SJCRH30 (cell line): ENCODE data around the genes PAFAH1B1, CLUH and OR1R1P.

- RAMPAGE, long total RNA = no peak
Observed at GRCh38 chr17:2057705-2058233, 2.9 kb downstream of the HIC1 start.

DNA sequence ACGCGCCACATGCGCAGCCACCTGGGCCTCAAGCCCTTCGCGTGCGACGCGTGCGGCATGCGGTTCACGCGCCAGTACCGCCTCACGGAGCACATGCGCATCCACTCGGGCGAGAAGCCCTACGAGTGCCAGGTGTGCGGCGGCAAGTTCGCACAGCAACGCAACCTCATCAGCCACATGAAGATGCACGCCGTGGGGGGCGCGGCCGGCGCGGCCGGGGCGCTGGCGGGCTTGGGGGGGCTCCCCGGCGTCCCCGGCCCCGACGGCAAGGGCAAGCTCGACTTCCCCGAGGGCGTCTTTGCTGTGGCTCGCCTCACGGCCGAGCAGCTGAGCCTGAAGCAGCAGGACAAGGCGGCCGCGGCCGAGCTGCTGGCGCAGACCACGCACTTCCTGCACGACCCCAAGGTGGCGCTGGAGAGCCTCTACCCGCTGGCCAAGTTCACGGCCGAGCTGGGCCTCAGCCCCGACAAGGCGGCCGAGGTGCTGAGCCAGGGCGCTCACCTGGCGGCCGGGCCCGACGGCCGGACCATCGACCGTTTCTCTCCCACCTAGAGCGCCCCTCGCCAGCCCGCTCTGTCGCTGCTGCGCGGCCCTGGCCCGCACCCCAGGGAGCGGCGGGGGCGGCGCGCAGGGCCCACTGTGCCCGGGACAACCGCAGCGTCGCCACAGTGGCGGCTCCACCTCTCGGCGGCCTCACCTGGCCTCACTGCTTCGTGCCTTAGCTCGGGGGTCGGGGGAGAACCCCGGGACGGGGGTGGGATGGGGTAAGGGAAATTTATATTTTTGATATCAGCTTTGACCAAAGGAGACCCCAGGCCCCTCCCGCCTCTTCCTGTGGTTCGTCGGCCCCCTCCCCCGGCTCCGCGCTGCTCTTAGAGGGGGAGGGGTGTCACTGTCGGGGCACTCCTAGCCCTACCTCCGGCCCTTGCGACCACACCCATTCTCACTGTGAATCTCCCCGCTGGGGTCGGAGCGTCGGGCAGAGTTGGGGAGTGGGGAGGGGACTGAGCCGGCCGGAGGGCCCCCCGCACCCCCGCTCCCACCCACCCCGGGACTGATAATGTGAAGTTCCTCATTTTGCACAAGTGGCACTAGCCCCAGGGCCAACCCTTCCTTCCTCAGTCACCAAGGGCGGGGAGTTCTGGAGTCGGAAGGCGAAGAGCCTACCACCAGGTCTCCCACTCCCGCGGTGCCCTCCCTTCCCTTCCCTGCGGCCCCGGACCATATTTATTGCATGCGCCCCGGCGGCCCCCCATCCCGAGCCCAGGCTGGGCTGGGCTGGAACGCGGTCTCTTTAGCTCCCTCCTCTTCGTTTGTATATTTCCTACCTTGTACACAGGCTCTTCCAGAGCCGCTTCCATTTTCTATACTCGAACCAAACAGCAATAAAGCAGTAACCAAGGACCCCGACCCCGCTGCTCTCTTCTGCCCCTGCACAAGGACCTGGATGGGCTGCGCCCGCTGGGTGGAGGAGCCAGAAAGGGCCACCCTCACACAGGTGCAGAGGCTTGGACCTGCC, 3.9 kb downstream of the HIC1 start:
- RAMPAGE, long total RNA = no peak

DNA sequence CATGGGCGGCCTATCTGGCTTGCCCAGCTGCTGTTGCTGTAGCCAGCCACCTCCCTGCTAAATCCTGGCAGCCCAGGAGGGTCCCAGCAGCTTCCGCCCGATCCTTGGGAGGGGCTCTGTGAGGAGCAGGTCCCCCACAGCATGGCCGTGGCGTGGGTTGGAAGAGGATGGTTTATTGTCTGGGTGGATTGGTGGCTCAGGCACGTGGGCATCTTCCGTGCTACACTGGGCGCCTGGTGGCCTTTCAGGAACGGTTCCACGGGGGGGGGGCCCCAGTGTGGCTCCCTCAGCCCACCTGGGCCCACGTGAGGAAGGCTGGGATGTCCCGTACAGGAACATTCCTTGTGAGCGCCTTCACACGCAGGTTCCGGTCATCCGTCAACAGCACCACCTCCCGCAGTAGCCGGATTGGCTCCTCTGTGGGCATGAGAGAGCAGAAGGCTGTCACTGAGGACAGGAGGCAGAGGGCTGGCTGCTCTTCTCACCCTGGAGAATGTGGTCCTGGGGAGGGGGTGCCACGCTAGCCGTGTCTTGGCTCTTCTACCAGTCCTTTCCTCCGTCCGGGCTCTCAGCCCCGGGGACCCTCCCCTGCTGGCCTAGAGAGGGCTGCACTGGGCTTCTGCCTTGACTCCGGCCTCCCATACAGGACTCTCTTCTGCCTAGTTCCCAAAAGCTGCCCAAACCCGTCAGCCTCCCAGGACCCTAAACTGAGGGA, 6.5 kb downstream of the HIC1 start:
- RAMPAGE, long total RNA = no peak

DNA sequence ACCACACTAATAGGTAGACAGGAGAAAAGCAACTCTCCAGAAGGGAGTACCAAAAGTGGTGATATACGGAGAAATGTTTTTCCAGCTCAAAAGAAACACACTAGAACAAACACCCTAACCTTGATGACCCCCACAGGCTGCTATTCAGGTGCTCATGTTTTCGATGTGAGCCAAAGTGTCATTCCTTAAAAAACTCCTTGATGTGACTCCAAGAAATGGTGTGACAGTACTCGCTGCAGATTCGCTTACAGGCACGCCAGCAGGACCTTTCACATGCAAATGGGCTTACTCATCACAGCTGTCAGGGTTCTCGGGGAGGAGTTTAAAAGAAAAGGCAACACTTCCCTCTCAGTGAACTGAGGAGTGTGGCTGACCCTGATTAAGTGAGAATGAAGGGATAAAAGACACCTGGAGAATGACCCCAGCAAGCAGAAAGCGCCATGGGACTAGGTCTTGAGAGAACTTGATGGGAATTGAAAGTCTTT, 82.4 kb downstream of the HIC1 start:
- RAMPAGE, long total RNA = no peak

DNA sequence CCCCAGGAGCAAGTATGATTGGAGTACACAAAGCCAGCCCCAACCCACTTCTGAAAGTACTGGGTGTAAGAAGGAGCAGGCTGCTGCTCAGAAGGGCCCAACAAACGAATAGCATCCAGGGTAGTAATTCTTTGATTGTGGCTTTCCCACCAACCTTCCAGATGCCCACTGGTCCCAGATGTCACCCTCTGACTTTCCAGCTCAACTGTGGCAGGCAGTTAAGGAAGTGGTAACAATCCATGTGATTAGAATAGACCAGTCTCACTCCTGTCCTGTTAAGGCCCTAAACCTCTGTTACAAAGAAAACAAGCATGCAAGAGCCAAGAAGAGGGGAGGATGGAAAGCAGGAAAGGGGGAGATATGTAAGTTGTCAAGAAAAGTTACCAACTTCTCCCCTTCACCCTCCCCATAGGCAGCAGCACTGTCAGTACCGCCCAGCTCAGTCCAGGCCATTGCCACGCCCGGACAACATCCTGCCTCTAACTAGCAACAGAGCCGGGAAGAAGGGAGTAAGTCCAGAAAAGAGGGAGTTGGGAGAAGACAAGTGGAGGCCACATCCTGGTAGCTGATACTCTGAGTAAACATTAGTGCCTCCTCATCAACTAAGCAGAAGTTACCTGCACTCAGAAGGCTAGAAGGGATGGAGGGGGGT, 113.7 kb downstream of the SMG6 start:
- RAMPAGE, long total RNA = no peak

DNA sequence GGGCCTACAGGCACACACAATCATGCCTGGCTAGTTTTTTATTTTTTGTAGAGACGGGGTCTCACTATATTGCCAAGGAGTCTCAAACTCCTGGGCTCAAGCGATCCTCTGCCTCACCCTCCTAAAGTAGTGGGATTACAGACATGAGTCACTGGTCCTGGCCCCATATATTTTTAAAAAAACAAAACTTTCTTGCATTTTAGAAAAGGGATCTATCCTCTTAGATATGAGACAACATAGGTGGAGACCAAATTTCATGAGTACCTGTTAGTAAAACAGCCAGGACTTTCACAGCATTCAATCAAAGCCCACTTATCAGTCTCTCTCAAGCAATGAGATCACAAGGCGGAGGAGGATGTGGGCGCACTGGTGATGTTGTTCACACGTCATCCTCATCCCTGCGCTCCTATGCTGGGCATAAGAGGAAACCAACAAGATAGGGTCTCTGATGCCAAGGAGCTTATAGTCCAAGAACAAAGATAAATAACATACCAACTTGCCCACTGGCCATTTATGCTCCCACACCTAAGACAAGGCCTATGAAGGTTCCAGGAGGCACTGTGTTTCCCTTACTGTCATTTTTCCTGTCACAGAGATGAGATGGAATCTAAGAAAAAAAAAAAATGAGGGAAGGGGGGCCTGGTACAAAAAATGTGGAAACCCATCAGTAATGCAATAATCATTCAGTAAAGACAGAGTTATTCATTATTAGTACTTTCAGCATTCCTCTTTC, 52.9 kb downstream of the SMG6 start:
- RAMPAGE, long total RNA = no peak

DNA sequence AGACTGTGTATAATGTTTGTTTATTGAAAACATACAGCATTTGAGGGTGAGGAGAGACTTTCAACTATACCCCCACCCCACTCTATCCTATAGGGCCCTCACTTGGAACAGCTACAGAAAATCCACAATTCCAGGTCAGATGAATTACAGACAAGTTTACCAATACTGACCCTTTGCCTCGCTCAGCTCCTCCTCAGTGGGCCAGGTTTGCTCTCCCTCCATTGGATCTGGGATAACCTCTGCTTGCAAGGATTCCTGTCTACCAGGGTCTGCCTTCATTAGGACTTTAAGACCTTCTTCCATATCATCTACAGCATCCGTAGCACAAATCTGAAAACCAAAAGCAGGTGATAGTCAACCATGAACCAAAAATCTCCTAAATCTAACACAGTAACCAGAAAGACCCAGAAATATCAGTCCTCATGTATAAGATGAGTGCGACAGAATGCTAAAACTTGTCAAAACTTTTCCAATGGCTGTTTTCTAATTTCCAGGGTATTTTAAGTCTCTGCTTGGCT, 2.8 kb downstream of the TSR1 start:
- RAMPAGE, long total RNA = no peak

DNA sequence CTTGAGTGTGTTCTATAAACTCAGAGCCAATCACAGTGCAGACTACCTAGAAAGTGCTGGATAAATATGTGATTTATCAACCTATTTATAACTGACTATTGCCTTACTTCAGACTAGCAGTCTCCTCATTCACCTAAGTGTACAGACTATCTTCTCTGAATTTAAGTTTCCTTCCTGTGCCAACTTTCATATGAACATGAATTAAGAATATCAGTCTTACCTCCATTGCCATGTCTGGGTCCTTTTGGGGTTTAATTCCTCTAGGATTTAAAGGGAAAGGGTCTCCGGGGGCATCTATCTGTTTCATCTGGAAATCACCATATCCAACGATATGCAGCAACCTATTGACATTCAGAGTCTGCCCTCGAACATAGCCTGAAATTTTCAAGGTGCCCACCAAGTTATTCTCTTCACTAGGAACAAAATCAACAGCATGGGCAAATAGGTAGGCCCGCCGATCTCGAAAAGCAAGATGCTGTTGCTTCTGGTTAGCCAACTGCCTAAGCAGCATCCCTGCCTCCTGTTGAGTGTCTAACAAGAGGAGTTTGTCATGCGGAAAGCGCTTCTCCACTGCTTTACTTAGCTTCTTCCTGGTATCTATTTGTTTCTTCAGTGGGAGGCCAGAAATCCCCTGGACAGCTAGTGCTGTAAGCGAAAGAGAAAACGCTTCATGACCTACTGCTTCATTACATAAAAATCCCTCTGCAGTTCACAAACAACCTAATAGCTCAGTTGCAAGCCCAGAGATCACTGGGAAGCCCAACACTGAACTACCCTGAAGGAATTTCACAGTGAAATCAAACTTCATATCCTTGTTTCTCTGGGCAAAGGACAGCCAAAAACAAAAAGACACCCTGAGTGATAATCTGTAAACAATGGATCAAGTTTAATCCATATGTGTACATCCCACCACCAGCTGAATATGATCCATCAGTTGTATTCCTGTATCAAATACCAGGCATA, 1.7 kb downstream of the TSR1 start:
- RAMPAGE, long total RNA = no peak

DNA sequence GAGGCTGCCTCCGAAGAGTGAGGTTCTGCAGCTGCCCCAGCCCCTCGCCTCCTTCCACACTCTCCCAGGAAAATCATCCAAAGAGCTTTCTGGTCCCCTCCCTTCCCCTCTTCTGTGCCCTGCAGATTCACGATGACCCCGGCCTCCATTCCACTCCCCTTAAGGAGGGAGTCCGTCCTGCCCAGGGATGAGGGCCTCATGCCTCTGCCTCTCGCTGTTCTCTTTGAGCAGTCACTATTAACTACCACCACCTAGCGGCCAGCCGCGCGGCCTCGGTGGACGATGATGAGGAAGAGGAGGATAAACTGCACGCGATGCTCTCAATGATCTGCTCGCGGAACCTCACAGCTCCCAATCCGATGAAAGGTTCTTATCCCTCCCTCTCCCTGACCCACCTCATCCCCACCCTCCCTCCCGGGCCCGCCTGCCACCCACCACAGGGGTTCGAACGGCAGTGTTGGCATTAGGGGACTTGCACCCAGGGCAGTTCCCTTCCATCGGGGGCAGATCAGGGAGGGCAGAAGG, 29.8 kb downstream of the SGSM2 start:
- RAMPAGE, long total RNA = no peak

DNA sequence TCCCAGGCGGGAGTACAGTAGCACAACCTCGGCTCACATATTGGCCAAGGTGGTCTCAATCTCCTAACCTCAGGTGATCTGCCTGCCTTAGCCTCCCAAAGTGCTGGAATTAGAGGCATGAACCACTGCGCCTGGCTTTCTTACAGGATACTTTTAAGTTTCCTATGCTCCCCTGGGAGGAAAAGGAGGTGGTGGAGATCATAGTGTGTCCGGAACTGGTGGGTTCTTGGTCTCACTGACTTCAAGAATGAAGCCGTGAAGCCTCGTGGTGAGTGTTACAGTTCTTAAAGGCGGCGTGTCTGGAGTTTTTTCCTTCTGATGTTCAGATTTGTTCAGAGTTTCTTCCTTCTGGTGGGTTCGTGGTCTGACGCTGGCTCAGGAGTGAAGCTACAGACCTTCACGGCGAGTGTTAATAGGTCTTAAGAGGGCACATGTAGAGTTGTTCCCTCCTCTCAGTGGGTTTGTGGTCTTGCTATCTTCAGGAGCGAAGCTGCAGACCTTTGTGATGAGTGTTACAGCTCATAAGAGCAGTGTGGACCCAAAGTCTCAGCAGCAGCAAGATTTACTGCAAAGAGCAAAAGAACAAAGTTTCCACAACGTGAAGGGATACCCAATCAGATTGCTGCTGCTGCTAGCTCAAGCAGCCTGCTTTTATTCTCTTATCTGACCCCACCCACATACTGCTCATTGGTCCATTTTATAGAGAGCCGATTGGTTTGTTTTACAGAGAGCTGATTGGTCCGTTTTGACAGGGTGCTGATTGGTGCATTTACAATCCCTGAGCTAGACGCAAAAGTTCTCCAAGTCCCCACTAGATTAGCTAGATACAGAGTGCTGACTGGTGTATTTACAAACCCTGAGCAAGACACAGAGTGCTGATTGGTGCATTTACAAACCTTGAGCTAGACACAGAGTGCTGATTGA, 19.5 kb upstream of the METTL16 start:
- RAMPAGE, long total RNA = no peak

GRCh38 chr17:2593582-2594272, at the start of gene PAFAH1B1:
Gene PAFAH1B1, plus strand, starts transcription at chr17:2593654.
- RAMPAGE, long total RNA = no peak

DNA sequence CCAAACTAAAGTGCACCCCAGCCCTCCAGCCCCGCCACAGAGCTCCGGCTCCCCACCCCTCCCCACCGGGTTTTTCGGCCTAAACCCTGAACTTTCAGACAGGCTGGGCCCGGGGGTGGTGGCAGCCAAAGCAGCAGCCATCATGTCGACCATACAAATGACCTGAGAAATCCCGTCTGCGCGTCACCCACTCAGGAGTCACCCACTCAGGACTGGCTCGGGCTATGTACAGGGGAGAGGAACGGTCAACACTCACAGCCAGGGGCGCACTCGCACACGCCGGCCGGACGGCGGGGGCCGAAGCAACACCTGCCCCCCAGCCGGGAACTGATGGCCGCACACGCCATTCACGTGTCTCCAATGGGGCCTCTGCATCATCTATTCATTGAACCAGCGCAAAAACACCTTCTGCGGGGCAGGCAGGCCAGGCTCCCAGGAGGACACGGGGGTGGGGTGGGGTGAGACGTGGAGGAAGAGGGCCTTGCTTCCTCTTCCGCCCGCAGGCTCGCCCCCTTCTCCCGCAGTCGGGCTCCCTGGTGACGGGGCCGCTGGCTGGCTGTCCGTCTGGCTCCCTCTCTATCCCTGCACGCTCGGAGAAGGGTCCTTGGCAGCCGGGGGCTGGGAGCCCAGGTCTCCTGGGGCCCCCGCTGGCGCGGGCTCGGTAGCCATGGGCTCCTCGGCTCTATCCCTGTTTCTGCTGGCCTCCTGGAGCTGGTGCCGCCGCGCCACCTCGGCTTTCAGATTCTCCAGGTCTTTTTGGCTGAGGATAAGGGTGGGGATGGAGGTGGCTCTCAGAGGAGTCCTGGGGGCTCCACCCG, 21.3 kb downstream of the CLUH start:
- RAMPAGE, long total RNA = no peak

- RAMPAGE, long total RNA = no peak
Observed at GRCh38 chr17:2711426-2712089, at the start of gene CLUH. Gene CLUH, minus strand, starts transcription at chr17:2711764.

DNA sequence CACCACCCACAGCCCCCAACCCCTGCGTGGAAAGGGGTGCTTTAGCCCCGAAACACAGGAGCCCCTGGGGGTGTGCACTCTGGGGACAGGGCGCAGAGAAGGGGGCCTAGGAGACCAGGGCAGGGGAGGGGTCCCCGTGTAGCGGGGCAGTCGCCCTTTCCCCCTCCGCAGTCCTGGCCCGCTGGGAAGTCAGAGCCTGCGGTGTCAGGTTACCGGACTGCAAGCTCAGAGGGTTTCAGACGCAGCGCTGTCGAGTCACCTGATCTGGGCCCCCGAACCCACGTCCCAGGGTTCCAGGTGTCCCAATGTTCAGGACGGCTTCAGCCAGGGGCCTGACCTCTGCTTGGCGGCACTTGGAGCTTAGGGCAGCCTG, 6.7 kb upstream of the CCDC92B start:
- RAMPAGE, long total RNA = no peak

- RAMPAGE, long total RNA = no peak
Observed at GRCh38 chr17:2853271-2854326, 57.4 kb downstream of the RAP1GAP2 start.

DNA sequence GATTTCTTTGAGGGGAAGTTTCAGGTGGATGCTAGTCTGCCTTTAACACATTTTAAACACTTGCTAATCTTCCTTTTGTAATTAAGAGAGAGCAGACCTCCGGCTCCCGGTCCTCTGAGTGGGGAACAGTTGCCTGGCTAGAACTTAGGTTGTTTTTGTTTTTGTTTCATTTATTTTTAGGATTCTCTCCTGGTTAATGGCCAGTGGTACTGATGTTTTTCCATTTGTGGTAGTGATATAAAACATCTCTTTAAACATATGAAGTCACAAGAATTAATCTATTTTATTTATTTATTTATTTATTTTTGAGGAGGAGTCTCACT, 59.0 kb downstream of the RAP1GAP2 start:
- RAMPAGE, long total RNA = no peak

DNA sequence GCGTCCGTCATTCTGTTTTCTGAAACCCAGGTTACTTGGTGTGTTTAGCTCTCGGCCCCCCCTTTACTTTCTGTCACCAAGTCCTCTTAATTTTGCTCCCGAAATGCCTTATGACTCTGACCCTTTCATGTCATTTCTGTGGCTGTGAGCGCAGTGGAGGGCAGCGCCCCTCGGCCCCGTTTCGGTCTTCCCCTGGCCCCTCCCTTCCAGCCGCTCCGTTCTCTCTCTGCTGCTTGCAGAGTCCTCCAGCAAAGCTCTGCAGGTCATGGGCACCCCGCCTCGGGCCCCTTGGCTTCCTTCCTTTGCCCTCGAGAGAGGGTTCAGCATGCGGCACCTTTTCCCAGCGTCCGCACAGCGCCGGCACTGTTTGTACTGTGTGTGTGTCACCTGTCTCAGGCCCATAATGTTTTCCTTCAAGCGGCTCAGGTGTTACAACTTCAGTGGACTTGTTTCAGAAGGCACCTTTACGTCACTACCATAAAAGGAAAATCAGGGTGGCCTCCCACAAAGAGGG, 98.5 kb downstream of the RAP1GAP2 start:
- RAMPAGE, long total RNA = no peak

- RAMPAGE, long total RNA = no peak
Observed at GRCh38 chr17:2965457-2966534, 97.6 kb downstream of the OR1D5 start.

GRCh38 chr17:3385755-3386105, at the start of gene OR1R1P:
Gene OR1R1P, plus strand, starts transcription at chr17:3385930.
- RAMPAGE, long total RNA = no peak

DNA sequence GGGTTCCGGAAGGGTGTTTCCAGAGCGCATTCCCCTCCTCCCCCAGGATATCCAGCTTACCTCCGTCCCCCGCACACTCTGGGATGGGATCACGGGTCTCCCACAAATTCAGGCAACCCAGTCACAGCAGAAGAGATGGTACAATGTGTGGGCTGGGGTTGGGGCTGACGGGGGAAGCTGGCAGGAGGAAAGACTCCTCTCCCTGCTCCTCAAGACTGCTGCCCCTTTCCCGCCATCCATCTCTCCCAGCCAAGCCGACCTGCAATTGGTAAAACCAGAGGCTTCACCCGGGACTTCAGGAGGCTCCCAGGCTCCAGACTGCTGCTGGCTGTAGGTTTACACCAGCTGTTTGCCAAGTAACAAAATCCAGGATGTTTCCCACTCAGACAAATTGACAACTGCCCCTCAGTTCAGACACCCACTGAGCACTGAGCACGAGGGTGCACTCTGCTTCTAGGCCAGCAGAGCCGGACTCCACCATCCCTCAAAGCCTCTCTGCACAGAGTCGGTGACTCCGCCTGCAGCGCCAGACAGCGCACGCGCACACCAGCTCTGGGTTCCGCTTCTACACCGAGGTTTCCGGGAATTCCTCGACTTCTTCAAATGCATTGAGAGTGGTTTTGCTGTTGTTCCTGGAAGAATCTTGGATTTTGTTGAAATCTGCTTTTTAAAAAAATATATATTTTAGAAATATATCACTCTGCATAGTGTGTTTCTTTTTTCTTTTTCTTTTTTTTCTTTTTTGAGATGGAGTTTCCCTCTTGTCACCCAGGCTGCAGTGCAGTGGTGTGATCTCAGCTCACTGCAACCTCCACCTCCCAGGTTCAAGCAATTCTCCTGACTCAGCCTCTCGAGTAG, 37.8 kb downstream of the ASPA start:
- RAMPAGE, long total RNA = no peak